Bronchus fibroblast of lung (primary cell): ENCODE results near the gene SST.

DNA sequence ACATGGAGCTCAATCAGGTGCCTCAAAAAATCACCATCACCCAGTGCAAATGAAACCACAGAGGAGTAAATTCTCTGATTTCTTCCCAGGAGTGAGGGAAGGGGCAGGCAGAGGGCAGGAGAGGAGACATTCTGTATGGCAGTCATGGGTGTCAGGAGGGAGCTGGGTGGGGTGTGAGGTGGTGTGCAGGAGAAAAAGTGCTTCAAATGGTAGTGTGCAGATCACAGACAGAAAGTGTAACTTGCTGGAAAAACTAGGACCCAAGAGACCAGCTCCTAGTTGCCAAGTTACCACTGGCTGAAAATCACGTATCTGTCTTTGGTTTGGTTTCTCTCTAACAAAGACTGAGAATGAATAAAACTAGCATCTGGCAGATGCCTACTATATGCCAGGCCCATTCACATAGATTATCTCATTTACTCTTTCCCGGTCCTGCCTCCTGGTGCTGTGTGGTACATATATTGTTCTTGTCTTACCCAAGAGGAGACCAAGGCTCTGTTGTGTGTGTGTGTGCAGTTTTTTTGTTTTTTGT lies 599 bp downstream of the AHSG start:
- RAMPAGE, long total RNA, result no peak

DNA sequence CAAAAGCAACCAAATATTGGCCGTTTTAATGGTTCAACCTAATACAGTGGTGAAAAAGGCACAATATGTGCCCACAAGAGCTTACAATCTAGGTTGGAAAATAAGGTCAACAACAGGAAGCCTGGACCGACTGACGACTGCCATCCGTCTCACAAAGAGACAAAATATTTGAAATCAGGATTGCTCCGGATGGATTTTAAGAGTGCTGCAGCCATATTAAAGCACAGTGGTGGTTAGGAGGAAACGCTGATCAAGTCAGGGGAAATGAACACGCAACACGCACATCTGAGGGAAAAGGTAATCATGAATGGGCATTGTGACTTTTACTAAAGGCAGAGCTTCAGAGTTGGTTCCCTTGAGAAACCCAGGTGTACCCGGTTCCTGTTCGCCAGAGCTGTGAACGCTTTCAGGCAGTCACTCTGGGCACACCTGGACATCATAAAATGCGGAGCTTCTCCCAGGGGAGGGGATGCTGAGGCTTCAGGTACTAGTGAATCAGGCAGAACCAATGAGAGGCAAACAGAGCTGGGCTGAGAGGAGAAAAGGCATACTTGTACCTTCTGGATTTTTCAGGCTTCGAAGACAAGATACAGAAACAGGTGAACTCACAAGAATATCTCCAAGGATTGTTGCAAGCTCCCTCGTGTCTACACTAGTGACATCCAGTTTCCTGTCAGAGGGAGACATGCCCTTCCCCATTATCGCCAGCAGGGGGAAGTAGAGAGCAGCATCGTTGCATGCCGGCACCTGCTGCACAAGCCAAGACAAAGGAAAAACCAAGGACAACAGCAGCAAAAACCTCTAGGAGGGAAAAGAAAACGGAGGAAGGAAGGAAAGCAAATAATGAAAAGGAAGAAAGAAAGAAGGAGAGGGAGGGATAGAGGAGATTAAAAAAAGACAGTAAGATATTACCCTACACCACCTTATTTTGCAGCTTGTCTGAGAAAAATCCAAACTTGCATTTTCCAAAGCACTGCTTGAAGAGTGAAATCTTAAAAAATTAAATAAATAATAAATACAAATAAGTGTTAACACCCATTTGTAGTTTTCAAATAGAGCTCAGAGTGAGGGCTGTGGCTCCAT lies 1.8 kb downstream of the AHSG start:
- RAMPAGE, long total RNA, result no peak

DNA sequence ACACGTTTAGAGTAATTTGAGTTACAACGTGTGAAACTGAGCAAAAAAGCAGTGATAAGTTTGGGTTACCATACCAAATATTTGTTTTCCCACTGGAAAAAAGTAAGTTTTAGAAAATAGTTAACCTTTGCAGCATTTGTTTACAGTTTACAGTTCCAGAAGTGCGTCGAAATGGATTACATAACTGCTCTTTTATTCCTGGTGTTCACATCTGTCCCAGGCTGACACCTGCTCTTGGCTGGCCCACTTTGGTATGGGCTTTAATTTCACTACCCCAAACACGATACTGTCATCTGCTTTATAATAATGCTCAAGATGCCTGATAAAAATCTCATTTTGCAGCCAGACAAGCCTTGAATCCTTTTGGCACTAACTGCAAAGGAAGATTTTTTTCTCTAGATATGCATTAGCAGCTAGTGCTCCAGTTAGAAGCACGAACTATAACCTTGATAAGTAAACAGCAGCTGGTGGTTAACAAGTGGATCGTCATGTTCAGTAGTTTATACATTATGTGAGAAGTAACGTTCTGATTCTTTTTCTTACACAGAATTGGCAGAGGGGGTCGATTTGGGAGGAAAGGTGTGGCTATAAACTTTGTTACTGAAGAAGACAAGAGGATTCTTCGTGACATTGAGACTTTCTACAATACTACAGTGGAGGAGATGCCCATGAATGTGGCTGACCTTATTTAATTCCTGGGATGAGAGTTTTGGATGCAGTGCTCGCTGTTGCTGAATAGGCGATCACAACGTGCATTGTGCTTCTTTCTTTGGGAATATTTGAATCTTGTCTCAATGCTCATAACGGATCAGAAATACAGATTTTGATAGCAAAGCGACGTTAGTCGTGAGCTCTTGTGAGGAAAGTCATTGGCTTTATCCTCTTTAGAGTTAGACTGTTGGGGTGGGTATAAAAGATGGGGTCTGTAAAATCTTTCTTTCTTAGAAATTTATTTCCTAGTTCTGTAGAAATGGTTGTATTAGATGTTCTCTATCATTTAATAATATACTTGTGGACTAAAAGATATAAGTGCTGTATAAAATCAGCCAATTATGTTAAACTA lies 5.5 kb downstream of the EIF4A2 start:
- RAMPAGE, long total RNA, result no peak

DNA sequence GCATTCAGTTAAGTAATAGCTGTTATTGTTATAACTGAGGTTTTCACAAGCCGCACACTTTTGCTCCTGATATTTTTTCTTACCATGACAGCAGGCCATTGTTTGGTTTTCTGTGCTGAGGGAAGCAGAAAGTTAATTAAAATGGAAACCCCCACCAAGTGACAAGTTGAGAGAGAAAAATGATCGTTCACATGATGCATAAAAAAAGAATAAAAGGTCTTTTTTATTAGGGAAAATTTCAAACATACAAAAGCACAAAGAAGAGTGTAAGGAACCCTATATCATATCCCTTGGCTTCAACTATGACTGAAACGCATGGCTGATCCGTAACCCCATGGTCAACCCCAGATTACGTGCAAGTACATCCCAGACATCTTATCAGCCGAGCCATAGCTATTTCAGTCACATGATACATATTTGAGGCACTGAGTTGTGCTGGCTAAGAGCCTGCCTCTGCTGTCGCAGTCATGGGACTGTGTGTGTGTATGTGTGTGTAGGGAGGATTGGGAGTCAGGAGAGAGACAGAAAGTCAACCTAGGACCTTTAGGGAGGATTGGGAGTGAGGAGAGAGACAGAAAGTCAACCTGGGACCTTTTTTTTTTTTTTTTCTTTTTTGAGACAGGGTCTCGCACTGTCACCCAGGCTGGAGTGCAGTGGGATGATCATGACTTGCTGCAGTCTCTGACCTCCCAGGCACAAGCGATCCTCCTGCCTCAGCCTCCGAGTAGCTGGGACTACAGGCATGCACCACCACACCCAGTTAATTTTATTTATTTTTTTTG lies 8.3 kb downstream of the ST6GAL1 start:
- RAMPAGE, long total RNA, result no peak

DNA sequence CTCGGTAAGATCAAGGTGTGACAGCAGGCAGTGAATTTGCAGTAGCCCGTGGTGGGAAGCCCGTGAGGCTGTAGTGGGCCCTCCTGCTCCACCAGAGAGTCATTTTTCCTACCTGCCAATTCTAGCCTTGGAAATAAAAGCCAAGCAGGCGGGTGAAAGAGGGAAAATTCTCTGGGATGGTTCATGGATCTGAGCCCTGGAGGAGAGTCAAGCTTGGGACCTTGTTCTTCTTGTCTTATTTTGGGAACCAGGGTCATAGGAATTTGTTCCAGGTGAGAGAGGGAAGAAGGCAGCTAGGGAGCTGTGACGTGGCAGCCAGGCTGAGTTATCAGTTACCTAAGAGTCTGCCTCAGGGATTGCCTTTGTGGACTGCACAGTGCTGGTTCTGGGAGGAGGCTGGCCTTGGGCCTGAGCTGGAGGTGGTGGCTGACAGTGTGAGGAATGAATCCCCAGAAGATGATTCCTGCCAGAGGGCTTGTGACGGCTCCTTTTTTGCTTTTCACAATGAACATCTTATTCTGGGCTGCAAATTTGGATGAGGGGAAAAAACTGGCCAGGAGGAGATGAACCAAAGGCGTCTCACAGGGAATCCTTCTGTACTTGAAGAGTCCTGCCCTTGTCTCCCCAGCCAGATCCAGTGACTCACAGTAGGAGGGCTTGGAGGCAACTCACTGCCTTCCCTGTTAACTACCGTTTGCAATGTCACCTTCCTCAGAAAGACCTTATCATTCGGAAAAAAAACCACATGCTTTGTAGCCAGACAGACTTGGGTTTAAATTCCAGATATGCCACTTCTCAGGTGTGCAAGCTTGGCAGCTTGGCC lies 18.9 kb downstream of the ST6GAL1 start:
- RAMPAGE, long total RNA, result no peak

- RAMPAGE, long total RNA, result no peak
Measured at GRCh38 chr3:186957638-186958271, 27.4 kb downstream of the ST6GAL1 start.

DNA sequence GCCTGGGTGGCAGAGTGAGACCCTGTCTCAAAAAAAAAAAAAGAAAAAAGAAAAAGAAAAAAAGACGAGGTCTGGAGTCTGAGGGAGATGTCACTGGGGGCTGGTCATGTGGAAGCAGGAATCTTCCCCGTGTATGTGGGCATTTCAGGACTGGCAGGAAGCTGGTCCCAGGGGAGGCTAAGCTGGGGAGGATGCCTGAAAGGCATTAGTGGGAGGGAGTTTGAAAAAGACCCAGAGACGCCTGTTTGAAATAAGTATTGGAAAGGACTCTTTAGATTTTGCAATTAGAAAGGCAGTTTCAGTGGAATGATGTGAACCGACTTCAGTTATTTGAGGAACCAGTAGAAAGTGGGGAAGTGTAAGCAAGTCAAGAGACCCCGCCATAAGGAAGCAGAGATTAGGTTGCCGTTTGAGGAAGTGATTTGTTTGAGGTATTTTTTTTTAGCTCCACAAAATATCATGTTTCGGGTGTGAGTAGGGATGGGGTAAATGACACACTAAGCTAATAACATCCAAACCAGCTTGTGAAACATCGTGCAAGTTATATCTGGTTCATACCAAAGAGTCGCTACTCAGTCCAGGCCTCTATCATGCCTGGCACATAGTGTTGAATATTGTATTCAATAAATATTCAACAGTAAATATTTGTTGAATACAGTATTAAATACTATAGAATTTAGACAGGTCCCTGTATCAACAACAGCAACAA lies 55.6 kb downstream of the ST6GAL1 start:
- RAMPAGE, long total RNA, result no peak

DNA sequence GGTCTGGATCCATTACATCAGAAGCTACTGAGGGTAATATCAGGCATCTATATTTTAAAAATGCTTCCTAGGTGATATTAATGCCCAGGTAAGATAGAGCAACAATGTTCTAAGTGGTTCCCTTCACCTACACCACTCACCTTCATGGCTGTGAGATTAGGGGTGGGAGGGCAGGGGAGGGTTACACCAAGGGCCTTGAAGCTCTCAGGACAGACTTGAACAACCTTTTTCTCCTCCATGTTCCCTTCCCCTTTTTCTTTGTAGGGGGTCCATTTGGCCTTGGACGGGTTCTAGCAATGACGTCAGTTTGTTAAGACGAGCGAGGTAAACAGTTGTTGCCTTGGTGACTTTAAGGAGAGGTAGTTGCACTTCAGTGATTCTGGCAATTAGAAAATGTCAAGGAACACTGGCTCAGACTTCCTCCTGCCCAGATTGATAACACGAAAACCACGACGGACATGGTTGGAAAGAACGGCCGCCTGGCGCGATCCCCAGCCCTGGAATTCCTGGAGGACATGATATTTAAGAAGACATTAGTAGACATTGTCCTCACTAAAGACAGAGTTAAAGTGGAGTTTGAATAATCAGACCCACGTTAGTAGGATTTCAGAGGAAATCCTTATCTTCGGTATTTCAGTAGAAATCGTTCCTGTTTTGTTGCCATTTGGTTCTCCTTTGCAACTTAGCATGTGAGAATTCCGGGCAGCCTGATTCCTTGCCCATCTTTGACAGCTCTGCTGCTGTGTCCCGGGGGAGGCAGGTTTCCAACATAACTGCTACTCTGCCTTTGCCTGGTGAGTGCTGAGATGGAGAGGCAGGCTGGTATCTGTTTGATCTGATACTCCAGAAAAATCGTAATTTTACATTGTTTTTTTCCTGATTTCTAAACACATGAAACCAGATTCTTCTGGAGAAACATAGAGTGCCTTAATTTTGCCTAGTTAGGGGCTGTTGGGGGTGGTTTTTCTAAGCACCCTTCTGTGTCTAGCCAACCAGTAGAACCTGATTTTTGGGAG lies 87.3 kb downstream of the ST6GAL1 start:
- RAMPAGE, long total RNA, result no peak

- RAMPAGE, long total RNA, result no peak
Measured at GRCh38 chr3:187039039-187039727, 100.1 kb downstream of the RPL39L start.

- RAMPAGE, long total RNA, result no peak
Measured at GRCh38 chr3:187130705-187131326, 8.5 kb downstream of the RPL39L start.

DNA sequence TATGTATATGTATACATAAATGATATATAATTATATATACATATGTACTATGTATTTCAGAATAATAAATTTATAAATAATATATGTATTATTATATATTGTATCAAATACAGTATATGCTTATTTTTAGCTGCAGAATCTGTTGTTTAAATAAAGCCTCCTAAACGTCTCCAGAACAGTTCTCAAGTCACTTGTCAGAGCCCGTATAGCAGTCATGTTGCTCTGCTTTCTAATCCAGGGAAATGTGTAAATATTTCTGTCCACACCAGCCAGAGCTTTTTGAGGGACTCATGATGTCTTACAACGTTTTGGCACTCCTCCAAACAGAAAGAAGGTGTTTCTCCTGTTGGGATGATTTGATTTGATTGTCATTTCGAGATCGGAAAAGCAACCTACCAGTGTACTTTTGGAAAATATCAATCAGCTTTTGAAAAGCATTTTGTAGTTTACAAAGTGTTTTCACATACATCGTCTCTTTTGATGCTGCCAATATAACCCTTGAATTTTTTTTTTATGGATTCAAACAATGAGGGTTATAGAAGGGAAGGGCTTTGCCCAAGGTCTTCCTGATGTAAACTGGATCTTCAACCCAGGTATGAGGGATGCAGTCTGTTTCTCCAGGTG lies 1.5 kb downstream of the RTP4 start:
- RAMPAGE, long total RNA, result no peak

DNA sequence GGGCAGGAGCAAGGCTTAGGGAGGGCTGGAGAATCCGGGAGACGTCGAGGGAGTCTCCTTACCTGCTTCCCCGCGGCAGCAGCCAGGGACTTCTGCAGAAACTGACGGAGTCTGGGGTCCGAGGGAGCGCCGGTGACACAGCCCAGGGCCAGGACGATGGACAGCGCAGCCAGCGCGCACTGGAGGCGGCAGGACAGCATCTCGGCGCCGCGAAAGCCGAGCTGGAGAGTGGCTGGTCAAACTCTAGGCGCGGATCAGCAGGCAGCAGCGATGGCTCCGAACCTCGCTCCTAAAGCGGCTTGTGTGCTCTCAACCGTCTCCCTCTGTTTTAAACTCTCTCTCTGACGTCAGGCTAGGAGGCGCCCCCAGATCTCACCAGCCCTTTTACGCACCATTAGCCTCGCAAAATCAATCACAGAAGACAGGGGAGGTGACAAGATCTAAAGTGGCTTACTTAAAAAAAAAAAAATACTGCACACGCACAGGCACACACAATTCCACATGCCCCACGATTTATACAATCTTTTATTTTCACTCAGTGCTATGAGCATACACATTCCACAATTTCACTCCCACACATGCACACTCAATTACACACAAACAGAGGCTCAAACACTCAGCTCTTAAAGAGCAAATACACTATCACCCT lies at the start of gene SST:
TSS of gene SST (minus strand) at position 303 of the 649 bp plus-strand sequence.
- RAMPAGE, long total RNA, result no peak

GRCh38 chr3:187746313-187747590 lies 1.5 kb upstream of the BCL6 start:
- RAMPAGE, long total RNA, result no peak

DNA sequence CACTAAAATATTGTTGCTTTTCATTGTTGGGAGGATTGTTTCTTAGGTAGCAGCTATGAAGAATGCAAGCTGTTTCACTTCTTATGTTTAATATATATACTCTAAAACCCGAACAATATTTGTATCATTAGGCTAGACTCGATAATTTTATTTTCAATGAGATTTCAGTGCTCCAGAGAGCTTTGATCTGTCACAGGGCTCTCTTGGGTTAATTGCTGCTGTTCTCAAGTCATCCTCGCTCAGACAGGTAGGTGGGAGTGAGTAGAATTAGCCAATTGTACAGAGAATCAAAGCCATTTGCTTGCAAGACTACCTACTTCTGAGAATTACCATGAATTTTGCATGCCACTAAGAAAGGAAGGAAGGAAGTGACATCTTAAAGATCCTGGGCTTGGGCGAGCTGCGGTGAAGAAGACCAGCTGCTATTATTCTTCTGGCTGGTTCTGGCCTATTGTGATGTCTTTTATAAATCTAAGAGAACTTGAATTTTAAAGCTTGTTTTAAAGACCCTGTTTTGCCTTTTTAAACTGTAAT lies 154.2 kb upstream of the LPP start:
- RAMPAGE, long total RNA, result no peak

- RAMPAGE, long total RNA, result no peak
Measured at GRCh38 chr3:188158781-188159365, 4.9 kb downstream of the LPP start.

DNA sequence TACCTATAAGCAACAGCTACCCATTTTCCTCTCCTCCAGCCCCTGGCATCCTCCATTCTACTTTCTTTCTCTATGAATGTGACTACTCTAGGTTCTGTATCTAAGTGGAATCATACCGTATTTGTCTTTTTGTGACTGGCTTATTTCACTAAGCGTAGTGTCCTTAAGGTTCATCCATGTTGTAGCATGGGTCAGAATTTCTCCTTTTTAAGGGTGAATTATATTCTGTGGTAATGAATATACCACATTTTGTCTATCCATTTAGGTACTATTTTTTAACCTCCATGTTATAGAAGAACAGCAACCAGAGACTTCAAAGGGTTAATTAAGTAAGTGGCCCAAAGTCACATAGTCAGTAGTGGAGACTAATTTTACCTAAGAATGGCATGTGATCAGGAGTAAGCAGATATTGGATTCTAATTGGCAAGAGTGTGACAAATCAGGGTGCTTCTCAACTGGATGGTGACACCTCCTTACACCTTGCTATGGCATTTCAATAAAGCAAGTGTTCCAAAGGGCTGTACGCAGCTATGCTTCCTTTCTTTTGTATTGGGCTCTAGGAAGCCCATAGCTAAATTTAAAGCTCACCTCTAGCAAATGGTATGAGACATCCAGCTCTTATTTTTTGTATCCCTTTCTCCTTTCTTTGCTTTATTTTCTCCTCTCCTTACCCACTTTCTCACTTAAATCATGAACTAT lies 61.6 kb downstream of the LPP start:
- RAMPAGE, long total RNA, result no peak

DNA sequence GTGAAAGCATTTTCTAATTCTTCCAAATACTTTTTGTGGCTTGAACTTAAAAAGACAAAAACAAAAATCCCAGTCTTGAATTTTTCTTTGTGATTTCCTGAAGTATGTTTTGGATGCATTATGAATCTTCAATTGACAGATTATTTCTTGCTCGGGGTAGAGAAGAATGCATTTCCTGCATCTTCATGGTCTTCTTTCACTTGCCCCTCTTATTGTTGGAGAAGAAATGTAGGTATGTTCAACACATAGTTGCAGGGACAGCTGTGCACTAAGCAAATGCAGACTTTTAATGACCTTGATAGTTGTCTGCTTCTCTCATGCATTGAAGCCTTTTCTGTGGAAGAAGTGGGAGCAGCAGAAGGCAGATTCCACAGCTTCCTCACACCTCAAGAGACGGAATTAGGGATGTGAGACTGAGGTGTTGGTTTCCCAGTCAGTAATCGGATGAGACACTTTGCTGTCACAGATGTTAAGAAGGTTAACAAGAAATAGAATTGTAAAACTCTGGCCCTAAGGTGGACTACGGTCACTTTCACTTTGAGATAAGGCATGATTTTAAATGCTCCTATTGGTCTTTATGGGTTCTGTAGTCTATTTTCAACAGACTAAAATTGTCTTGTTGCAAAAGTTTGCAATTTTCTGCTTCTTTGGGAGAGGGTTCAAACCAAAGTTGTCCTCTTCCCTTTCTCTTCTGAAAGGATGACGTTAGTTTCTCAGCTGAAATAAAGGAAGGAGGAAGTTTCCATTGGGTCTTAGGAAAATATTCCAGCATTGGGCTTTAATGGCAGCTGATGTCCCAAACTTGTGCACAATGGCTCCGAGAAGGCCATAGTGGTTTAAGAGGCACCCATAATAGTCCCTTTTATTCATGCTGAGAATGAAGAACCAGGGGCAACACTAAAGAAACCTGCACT lies 117.4 kb downstream of the LPP start:
- RAMPAGE, long total RNA, result no peak

DNA sequence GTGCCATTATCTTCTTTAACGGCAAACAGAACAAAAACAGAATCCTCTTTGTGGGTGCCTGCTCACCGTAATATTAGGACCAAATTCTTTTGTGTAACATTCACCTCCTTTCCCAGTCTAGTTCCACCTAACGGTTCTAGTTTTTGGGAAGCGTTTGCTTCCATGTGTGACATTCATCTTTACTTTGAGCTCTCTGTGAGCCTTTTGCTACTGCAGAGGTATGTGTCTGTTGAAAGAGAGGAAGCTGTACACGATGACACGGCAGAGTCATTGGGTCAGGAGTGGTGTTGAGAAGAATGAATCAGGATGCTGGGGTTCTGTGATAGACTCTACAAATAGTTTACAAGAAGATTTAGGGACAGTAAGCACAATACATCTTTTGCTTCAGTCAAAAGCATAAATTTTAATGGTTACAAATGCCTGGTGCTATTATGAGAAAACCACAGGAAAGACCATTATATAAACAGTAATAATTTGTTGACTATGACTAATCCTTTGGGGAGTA lies 118.4 kb downstream of the LPP start:
- RAMPAGE, long total RNA, result no peak

- RAMPAGE, long total RNA, result no peak
Measured at GRCh38 chr3:188288145-188288569, 134.2 kb downstream of the LPP start.

- RAMPAGE, long total RNA, result no peak
Measured at GRCh38 chr3:188345150-188345965, 191.4 kb downstream of the LPP start.